Pericardium (tissue), 1 donor: ENCODE data around the genes ZCCHC3 and RBCK1.

DNA sequence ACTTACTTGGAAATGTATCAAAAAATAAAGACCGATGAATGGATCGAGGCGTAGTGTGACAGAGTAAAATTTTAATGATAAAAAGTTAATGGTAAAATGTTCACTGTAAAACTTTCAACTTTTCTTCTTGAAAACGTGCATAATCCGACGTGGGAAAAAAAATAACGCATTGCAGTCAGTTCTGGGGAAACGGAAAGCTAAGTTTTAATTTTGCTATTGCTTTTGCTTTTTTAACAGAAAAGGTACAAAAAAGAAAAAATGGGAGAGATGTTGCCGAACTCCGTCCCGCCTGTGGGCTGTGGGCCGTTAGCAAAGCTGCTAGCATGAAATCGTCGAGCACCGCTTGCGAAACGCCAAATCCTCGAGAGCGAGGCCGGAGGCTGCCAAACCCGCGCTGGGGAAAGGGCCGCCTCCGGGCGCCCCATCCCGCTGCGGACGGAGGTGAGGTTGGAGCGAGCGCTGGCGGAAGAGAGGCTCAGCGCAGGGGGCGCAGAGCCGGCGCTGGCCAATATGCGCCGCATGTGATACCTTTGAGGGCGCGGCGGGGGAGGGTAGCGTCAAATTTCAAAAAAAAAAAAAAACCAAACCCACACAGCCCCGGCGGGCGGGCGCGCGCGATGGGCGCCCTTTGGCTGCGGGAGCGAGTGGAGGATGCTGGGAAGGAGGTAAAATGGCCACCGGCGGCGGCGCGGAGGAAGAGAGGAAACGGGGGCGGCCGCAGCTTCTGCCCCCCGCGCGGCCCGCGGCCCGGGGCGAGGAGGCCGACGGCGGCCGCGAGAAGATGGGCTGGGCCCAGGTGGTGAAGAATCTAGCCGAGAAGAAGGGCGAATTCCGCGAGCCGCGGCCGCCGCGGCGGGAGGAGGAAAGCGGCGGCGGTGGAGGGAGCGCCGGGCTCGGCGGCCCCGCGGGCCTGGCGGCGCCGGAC is at the start of gene ZCCHC3:
Gene ZCCHC3, plus strand, starts transcription at position 654 of the 925 bp plus-strand sequence.
- RRBS = 1% methylated on average over 38 of the region's 93 CpGs

- RRBS = no CpG with 5 or more reads among the region's 10 CpGs
These were observed 1.5 kb downstream of the ZCCHC3 start for GRCh38 chr20:298862-299319.

GRCh38 chr20:310222-310800 is 12.9 kb downstream of the ZCCHC3 start:
- RRBS = 4% methylated on average over 10 of the region's 24 CpGs

- RRBS = 3% methylated on average over 28 of the region's 38 CpGs
These were observed 1.9 kb downstream of the SOX12 start for GRCh38 chr20:327219-327730.

DNA sequence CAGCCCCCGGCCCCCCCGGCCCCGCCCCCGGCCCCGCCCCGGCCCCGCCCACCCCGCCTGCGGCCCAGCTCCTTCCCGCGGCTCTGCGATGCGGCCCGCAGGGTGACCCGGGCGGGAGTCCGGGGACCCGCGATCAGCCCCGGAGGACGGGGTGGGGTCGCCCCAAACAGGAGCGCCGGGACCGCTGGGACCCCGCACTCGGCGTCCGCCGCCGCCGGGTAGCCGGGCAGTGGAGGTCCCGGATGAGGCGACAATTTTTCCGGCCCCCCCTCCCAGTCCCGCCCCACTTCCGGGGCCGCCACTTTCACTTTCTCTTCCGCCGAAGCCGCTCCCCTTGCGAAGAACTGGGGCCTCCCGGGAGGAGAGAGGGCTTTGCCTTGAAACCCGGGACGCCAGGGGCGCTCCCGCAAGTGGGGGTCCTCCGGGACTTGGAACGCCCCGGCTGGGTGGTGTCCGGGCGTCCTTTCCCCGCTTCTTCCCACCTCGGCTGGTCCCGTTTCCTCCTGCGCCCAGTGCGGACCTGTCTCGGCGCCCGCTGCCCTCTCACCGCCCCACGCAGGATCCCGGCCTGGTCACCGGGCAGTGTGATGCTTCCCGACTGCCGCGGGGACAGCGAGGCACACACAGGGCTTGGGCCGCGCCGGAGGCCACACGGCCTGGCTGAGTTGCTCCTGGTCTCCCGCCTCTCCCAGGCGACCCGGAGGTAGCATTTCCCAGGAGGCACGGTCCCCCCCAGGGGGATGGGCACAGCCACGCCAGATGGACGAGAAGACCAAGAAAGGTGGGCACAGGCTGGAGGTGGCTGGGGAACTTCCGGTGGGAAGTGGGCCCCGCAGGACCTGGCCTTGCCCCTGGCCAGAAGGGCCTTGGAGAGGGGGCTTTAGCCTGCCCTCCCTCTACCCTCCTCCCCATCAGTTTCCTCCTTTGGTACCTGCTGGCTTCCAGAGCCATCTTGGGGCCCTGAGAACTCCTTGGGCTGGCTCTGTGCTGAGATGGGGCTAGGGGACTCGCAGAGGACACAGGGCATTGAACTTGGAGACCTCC is at the start of gene RBCK1:
Gene RBCK1, plus strand, starts transcription at position 301 of the 1,044 bp plus-strand sequence.
- RRBS = 2% methylated on average over 49 of the region's 82 CpGs

DNA sequence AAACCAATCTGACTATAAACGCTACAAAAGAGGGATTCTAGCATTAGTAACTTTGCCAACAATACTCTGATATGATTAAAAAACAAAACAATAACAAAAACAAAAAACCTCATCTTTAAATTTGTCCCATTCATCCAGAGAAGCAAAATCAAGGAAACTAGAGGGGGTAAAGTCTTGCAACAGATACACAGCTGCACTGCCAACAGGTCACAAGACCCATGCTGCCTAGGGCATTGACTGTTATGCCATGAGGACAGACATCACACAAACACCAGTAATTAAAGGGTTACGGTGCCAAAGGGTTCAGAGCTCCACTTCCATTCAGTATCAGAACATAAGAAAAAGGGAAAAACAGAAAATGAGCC is 1.7 kb downstream of the TBC1D20 start:
- RRBS = no CpG with 5 or more reads among the region's 2 CpGs

- RRBS = no CpG with 5 or more reads among the region's 10 CpGs
These were observed 21.2 kb upstream of the TBC1D20 start for GRCh38 chr20:483564-483984.

DNA sequence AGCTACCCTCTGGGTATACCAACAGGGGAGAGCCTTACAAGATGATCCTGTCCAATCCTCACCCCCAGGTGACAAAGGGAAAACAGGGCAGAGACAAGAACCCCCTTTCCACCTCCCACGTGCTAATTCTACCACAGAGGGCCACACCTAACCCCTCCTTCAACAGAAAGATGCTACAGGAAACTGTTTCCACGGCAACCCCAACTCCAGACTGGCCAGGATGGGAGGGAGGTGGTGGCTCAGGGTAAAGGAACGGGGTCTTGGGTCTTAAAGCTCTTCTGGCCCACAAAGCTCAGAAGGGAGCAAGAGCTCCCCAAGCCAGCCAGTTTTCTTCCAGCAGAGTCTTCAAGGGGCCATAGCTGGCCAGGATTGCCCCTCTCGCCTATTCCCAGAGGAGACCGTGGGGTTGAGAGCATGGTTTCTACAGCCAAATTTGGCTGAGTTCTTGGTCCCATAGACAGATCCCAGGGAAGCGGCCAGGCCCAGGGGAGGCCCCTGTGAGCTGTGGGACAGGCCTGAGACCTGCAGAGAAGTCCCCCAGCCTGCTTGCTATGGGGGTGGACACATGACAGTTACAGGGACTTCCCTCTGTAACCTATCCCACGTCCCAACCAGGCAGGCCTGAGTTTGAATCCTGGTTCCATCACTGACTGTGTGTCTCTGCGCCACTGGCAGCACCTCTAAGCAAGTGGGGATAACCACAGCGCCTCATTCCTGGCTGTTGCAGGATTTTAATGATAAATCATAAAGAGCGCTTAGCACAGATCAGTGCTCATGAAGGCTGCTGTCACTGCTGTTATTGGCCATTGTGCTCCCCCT is 2.7 kb downstream of the TCF15 start:
- RRBS = no CpG with 5 or more reads among the region's 10 CpGs

GRCh38 chr20:672422-672822 is 3.2 kb downstream of the SCRT2 start:
- RRBS = no CpG with 5 or more reads among the region's 8 CpGs

DNA sequence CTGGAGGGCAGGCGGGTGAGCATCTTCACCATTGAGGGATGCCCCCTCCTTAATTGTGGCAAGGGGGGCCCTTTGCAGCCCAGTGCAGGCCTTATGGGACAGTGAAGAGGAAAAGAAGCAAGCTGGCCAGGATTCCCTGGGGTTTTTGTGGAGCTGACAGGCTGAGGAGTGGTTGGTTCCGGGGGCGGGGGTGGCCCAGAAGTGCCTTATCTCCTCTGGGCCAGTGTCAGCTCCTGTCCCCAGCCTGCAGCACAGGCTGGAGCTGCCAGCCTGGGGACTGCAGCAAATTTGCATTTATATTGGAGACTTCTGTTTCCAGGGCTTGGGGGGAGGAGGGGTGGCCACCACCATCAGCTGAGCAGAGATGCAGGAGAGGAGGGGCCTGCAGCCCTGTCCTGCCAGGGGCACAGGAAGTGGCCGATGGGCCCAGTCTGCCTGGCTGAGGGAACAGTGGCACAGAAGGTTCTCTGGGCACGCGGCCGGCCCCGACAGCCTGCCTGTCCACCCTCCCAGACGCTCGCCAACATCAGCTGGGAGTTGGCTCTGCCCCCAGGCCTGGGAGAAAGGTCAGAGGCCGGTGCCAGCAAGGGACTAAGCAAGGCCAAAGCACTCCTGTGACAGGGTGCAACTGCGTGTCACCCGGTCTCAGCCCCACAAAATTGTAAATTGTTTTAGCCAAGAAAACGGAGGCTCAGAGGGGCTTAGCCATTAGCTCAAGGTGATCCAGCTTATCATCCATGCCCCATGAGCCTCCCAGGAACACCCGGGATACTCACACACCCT is 24.3 kb upstream of the SCRT2 start:
- RRBS = 32% methylated on average over 6 of the region's 15 CpGs

GRCh38 chr20:710135-710509 is 34.5 kb upstream of the SCRT2 start:
- RRBS = 3% methylated on average over 28 of the region's 42 CpGs

DNA sequence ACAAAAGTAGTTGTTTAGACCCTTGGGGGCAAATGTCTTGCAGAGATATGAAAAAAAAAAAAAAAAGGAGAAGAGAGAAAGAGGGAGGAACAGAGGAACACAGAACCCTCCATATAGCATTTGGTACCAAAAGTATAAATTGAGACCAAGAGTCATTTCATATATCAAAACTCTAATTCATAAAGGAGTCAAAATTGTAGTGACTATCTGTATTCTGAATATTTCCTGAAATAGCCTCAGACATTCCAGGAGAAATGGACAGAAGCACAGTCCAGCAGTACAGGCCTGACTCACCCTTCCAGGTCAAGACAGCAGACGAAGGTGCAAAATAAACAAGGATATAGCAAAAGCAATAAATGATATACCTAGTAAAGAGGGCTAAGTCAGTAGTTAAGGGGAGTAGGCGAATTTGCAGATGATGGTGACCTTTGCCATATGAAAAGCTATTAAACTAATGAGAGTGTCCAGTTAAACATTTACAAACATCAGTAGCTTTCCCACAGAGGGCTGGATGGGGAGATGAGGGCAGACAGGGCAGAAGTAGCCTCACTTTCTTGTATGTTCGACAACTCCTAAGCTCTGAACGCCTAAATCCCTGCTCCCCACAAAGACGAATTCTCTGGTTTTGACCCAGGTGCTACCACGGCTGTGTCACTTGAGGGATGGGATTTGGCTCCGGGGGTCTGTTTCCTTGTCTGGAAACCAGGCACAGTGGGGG is 3.5 kb upstream of the SLC52A3 start:
- RRBS = no CpG with 5 or more reads among the region's 7 CpGs

DNA sequence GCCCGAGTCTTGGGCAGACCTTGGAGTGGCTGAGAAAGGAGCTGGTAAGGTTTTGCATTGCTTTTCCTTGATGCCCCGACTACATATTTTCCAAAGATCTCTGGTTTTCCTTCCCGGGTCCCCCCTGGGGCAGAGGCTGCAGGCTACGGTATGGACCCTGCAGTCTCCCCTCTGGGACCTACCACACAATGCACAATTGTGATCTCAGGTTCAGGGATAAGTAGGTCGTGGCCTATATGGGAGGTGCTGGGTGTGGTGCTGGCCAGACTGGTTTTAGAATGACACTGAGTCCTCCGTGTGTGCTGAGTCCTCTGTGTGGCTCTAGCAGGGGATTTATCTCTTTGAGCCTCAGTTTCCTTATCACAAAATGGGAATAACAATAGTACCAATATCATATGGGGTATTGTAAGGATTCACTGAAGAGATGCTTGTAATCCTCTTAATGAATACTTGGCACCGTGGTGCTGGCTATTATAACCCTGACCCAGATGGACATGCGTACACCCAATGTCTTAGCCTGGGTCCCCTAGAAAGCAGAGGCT is 425 bp downstream of the C20orf202 start:
- RRBS = no CpG with 5 or more reads among the region's 8 CpGs

DNA sequence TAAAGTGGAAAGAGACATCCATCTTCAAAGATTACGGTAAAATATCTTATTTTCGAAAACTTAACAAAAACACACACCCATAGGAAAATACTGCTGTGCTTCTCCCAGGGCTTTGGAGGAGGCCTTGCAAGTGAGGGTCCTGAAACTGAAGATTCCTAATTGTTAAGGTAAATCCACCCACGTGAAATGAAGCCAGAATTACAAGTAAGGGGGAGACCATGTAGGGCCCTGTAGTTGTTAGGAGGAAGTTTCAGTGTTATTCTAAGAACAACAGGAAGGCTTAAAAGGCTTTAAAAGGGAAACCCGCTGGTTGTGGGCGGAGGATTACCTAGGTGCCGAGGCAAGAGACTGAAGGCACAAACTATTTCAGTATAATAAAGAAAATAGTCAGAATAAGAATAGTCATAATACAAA is 10.1 kb upstream of the RAD21L1 start:
- RRBS = no CpG with 5 or more reads among the region's 6 CpGs

DNA sequence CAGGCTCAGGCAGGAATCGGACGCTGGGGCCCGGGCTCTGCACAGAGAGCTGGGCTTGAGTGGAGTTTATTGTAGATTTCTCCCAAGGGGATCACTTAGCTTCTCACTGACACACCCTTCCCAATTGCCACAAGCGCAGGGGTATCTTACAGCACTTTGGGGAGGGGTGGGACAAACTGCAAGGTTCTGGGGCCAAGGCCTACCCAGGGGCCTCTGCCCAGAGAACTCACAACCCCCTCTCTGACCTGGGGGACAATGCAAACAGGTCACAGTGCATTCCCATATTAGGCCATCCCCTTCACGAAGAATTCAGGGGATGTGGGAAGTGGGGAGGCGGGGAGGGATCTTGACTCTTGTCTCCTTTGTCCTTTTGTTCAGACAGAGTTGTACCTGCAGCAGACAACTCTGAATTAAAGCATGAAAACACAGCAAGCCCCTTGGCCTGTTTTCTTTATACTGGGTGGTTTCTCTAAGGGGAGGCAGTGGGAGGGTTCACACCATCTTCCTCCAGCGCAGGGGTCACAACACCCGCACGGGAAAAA is 20.0 kb downstream of the SDCBP2 start:
- RRBS = 67% methylated on average over 3 of the region's 9 CpGs

DNA sequence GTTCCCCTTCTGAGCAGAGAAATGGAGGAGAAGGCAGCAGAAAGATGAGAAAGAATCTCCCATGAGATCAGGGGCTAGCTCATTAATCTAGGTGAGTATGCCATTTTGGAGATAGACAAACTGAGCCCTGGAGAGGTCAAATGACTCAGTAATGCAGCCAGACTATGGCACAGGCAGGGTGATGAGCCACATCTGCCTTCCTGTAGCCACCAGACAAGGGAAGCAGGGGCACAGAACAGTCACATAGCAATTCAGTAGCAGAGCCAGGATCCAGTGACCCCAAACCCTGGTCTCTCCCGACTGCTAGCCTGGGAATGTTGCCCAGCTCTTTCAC is 7.2 kb upstream of the SDCBP2 start:
- RRBS = no CpG with 5 or more reads among the region's 1 CpG

DNA sequence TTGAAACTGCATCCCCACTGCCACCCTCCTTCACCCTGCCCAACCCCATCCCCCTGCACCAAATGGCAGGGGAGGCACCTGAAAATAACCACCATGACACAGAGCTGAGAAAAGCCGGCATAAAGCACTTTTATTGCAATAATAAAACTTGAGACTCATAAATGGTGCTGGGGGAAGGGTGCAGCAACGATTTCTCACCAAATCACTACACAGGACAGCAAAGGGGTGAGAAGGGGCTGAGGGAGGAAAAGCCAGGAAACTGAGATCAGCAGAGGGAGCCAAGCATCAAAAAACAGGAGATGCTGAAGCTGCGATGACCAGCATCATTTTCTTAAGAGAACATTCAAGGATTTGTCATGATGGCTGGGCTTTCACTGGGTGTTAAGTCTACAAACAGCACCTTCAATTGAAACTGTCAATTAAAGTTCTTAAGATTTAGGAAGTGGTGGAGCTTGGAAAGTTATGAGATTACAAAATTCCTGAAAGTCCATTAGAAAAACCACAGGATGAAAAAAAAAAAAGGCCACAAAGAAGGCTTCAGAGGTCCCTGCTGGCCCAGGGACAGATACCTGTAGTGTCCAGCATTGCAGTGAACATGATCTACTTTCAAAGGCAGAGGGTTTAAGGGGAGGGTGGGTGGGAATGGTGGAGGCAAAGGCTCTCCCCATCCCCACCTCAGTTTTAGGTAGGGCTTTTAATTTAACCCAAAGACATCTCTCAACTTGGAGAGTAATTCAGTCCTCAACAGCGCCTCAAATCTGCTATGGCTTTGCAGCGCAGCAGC is 23.8 kb downstream of the FKBP1A start:
- RRBS = no CpG with 5 or more reads among the region's 5 CpGs

GRCh38 chr20:1385666-1386515 is 7.0 kb downstream of the FKBP1A start:
- RRBS = no CpG with 5 or more reads among the region's 5 CpGs

DNA sequence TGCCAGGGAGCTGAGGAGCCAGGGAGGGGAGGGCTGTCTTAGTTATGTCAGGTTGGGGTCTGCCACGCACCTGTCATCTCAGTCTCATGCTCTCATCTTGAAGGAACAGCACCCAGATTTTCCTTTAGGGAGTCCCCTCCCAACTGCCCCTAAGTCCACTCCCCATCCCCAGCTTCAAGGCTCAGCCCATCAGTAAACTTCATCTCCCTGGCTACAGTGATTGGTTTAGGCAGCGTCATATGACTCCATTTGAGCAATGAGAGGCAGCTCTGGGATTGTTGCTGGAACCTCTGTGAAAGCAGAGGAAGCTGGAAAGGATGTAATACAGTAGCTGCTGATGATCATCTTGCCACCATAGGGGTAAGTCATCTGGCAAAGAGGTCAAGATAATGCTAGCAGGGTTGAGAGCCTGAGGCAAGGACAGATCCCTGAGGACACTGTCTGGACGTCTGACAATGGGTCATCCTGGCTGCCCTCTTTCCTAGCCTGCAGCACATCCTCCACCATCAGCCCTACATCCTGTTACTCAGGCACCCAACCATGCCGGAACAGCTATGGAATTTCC is 25.4 kb upstream of the FKBP1A start:
- RRBS = no CpG with 5 or more reads among the region's 4 CpGs

DNA sequence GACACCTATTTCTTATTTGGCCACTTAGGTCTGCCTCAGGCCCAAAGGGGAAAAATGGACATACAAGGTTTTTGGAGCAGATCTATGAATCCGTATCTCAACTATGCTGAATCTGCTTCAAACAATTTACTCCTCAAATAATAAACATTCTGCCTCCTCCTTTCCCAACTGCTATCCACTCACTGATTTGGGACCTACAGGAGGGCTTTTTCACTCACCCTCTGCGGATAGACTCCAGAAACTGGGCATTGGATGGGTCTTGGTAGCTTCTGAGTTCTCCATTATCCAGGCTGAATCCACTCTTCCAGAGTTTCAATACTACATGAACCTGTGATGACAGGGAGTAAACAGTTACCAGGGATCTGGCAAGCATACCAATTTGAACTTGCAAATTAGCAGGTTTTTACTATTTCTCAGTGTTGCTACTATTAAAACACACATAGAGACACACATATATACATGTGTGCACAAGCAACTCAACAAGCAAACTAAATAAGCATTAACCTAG is 13.8 kb downstream of the NSFL1C start:
- RRBS = no CpG with 5 or more reads among the region's 2 CpGs